H4 (cell line): ENCODE results near the genes PCNP and ALCAM.

GRCh38 chr3:100500245-100500711, 7.9 kb downstream of the TMEM45A start:
- RAMPAGE, long total RNA: no peak

- RAMPAGE, long total RNA: no peak
These were observed 1.2 kb downstream of the ADGRG7 start for GRCh38 chr3:100610507-100611117.

DNA sequence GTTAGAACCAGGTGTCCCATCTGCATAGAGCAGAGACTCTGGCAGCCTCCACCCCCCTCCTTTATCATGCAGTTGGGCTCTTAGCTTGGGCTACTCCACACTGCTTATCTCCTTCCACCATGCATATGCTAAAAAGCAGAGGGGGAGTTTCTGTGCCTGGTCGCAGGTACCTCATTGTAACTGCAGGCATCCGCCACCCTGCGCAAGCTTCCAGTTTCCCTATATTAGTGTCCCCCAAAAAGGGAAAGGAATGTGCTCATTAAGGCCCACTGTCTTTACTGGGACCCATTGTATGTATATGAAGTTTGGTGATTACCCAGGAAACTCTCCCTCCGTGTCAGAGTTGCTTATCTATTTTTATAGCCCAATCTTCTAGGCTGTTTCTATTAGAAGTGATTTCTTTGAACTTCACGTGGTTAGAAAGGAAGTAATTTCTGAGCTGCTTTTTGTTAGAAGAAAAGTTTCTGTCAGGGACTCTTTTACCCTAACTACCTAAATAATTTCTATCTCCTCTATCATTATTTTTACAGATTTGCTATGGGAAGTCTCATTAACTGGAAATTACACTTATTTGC, 17.5 kb upstream of the SENP7 start:
- RAMPAGE, long total RNA: no peak

GRCh38 chr3:101574118-101575219, at the start of gene PCNP:
Gene PCNP (plus strand): TSS chr3:101574180.
- RAMPAGE, long total RNA: start-site peak on the plus strand at chr3:101574194-101574209, 306 reads

DNA sequence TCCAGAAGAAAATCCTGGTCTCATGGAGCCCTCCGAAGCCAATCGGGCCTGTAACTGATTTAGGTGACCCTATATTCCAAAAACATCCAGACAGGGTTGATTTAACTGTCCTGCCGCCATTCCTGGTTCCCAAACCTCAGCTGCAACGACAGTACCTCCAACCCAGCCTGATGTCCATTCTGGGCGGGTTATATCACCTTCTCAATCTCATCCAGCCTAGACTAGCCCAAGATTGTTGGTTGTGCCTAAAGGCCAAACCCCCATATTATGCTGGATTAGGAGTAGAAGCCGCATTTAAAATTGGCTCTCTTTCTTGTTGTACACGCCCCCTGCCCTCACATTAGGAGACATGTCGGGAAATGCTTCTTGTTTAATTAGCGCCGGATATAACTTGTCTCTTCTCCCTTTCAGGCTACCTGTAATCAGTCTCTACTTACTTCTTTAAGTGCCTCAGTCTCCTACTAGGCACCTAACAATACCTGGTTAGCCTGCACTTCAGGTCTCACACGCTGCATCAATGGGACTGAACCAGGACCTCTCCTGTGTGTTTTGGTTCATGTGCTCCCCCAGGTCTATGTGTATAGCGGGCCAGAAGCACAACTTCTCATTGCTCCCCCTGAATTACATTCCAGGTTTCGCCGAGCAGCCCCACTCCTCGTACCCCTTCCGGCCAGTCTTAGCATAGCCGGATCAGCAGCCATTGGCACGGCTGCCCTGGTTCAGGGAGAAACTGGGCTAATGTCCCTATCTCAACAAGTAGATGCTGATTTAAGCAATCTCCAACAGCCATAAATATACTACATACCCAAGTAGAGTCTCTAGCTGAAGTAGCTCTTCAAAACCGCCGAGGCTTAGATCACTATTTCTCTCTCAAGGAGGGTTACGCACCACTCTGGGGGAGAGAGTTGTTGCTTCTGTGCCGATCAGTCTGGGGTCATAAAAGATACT, 36.4 kb downstream of the ZBTB11 start:
- RAMPAGE, long total RNA: no peak

DNA sequence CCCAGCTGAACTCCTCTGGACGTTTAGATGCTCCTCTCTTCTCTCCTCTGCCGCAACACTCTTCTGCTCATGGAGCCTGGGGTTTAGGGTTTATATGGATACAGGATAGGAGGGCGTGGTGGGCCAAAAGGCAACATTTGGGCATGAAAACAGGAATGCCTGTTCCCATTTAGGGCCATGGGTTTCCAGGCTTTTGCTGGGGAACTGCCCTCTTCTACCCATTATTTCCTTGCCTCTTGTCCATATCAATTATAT, 28.0 kb downstream of the ZBTB11 start:
- RAMPAGE, long total RNA: no peak

- RAMPAGE, long total RNA: no peak
These were observed 1.8 kb downstream of the NFKBIZ start for GRCh38 chr3:101851088-101851638.

- RAMPAGE, long total RNA: no peak
These were observed 91.9 kb downstream of the NFKBIZ start for GRCh38 chr3:101941138-101941735.

DNA sequence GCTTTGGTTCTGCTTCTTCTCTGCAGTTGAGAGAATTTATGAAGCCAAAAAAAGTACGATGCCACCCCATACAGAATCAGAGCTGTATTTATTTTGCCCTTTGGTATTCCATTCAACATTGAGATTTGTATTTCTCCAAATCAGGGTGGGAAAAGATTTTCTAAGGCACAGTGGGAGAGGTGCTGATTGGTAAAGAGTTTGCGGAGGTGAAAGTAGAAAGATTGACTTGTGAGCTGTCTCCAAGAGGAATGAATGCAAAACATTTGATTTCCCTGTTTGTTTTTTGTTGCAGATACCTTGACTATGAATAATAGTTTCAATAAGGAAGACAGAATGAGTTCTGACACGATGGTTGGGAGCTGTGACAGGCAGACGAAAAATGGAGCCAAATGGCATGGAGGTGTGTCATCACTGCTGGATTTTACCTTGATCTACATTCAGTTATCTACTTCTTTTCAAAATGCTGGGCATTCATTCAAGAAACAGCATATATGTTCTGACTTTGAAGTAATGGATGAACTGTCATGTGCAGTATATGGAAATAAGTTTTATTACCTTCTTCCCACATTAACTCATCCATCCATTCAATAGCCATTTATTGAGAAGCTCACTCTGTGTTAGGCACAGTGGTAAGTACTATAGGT, 145.1 kb downstream of the NFKBIZ start:
- RAMPAGE, long total RNA: no peak

DNA sequence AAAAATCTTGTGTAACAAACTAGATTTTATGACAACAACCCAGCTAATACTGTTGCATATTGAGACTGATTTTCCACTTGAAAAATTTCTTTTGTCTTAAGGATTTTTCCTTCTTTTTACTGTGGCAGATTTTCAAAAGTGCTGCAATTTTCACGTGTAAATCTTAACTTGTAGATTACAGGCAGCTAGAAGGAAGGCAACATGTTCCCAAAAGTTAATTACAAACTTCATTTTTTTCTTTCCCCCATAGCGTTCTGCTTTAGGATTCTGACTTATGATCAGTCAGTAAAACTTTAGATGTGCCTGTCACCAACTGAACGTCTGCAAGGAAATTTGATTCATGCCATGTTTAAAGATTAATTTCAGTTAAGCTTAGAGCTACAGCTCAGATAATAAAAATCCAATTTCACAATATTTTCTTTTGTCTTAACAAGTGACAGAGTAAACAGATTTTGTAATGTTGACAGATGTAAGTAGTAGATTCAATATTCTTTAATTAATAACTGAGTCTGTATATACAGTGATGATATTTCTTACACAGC, 253.0 kb downstream of the NFKBIZ start:
- RAMPAGE, long total RNA: no peak

GRCh38 chr3:102180216-102180662, 254.6 kb upstream of the ZPLD1 start:
- RAMPAGE, long total RNA: no peak

GRCh38 chr3:103976617-103977352, 1389.9 kb upstream of the ALCAM start:
- RAMPAGE, long total RNA: no peak

DNA sequence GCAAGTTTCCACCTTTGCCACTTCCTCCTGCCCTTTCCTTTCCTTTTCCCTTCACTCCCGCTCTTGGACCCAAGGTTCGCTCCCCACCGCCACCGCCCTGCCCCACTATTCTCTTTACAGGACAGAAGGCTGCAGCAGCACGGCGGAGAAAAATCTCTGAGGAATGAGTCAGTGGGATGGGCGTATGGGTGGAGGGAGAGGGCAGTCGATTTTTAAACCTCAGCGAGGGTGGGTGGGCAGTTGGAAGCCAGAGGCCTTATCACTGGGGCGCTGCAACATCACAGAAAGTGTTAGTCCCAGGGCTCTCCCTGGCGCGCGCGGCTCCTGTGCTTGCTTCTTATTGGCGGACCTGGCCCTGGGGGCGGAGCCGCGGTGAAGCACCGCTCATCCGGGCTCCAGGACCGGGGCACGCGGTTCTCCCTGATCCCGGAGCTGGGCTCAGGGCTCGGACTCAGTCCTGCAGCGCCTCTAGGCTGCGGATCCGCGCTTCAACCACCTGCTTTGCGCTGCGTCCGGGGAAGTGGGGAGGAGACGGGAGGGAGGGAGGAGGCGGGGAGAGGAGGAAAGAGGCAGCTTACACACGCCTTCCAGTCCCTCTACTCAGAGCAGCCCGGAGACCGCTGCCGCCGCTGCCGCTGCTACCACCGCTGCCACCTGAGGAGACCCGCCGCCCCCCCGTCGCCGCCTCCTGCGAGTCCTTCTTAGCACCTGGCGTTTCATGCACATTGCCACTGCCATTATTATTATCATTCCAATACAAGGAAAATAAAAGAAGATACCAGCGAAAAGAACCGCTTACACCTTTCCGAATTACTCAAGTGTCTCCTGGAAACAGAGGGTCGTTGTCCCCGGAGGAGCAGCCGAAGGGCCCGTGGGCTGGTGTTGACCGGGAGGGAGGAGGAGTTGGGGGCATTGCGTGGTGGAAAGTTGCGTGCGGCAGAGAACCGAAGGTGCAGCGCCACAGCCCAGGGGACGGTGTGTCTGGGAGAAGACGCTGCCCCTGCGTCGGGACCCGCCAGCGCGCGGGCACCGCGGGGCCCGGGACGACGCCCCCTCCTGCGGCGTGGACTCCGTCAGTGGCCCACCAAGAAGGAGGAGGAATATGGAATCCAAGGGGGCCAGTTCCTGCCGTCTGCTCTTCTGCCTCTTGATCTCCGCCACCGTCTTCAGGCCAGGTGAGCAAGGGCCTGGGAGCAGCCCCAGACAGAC, at the start of gene ALCAM:
Gene ALCAM, plus strand, starts transcription at position 603 of the 1,209 bp plus-strand sequence.
- RAMPAGE, long total RNA: no peak

DNA sequence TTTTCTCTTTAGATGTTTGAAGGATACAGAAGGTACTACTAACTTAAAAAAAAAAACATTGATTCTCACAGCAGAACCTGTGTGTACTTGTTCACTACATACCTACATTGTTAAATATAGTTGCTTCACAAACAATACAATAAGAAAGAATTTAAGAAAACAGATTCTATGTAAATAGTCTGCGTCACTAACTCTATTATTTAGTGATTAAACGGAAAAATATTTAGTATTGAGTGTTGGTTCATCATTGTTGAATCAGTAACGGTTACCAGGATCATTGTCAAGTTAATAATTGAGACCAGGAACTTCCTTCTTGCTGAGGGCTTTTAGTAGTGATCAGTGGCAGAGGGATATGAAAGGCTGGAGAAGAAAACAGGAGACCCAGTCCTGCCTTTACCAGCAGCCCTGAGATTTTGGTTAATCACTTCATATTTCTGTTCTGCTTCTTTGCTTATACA, 20.7 kb downstream of the ALCAM start:
- RAMPAGE, long total RNA: no peak

- RAMPAGE, long total RNA: no peak
These were observed 36.5 kb downstream of the ALCAM start for GRCh38 chr3:105403167-105403730.

- RAMPAGE, long total RNA: no peak
These were observed 39.7 kb downstream of the ALCAM start for GRCh38 chr3:105406218-105407098.

GRCh38 chr3:105532287-105532808, 165.6 kb downstream of the ALCAM start:
- RAMPAGE, long total RNA: no peak

- RAMPAGE, long total RNA: no peak
These were observed 115.9 kb downstream of the CBLB start for GRCh38 chr3:105752576-105753596.

- RAMPAGE, long total RNA: no peak
These were observed 76.3 kb downstream of the CBLB start for GRCh38 chr3:105792594-105792820.

DNA sequence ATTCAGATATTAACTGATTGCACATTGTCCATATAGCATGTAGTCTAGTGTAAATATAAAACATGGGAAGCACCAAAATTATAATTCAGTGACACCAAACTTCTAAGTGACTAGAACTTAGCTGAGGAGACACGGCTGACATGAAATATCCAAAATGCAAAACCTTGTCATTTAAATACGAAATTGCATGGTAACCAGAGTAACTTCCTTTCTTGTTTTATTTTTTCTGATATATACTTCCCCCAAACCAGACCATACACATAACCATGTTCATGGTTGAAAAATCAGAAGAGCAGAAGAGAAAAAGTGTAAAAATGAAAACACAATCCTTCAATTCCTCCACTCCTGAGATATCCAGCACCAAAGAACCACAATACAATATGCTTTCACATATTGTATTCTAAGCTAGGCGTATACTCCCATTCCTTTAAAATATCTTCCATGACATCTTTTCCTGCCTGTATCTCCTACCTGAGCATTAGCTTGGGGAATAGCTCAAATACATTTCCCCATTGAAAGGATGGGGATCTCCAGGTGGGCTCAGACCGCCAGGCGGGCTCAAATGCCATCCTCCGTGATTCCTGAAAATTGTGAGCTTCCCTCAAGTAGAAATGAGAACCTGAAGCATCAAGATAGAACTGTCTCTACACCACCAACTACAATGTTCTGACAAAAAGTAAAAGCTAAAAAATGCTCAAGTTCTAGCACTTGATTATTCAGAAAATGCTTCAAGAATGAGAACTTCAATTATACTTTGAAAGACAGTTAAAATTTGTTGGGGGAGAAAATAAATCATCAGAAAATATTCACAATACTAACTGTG, 37.8 kb downstream of the CBLB start:
- RAMPAGE, long total RNA: no peak